Jurkat, Clone E6-1 (cell line): ENCODE data around the gene MAGEB3.

DNA sequence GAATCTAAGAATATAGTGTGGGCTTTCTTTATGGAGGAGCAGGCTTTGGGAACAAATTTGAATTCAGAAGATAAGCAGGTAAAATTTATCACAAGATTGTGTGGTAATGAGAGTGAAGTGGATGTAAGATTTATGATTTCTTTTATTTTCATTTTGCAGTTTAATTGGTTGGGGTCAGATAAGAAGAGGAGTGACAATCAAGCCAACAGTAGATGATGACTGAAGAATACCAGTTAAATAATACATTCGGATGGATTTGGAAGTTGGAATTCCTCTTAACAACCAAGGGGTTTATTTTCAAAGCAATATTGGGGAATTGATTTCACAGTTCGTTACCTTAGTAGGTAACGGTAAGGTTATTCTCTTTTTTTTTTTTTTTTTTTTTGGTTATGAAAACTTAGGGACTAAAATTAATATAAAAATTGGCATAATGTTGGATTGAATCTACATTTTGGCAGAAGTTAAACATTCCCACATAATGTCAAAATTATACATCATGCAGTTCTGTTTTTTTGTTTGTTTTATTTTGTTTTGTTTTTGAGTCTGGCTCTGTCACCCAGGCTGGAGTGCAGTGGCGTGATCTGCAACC lies 21.9 kb downstream of the EIF2S3 start:
- RRBS: no CpG with 5 or more reads among the region's 4 CpGs

GRCh38 chrX:24167177-24167887 lies 17.8 kb downstream of the ZFX start:
- RRBS: no CpG with 5 or more reads among the region's 2 CpGs

DNA sequence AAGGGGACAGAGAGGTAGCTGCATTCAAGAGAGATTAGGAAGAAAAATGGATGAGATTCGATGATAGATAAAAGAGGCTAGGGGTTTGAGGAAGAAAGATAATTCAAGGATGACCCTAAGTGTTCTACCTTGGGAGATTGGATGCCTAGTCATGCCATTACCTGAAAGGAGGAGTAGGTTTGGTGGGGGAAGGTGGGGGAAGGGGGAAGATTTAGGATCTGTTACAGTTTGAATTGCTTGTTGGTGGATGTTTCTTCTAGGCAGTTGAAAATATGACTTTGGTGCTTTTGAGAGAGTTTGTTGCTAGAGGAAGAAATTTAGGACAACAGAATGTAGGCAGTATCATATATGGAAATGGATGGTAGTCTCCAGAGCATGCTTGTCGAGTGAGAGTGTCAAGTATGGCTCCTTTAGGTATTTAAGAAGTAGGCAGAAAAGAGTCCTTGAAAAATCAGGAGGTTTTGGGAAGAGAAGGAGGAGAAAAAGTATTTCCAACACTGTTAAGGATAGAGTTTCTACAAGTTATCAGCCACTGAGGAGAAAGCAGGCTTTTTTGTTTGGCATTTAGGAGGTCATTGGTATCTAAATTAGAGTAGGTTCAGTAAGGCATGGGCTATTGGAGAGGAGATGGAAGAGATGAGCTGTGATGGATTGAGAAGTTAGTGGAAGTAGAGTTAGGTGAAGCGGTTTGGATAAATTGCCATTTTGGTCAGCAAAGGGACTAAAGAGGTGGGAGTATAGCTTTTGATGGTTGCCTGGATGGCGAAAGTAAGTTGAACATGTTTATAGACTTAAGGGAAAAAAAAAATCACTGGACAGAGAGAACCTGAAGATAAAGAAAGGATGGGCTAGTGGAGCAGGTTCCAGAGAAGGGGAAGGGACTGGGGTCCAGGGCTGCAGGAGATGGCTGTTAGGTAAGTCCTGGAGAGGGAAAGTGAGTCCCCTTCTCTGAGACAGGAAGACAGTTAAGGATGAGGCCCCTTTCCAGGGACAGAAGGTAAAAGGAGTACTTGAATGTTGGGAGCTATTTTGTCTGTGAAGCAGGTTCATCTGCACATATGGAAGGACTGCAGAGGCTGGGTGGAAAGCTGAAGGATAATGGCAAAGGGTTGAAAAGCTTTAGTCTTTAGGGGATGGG lies 32.8 kb downstream of the ZFX start:
- RRBS: no CpG with 5 or more reads among the region's 4 CpGs

- RRBS: no CpG with 5 or more reads among the region's 3 CpGs
Observed at GRCh38 chrX:24397035-24397498, 36.6 kb downstream of the SUPT20HL1 start.

DNA sequence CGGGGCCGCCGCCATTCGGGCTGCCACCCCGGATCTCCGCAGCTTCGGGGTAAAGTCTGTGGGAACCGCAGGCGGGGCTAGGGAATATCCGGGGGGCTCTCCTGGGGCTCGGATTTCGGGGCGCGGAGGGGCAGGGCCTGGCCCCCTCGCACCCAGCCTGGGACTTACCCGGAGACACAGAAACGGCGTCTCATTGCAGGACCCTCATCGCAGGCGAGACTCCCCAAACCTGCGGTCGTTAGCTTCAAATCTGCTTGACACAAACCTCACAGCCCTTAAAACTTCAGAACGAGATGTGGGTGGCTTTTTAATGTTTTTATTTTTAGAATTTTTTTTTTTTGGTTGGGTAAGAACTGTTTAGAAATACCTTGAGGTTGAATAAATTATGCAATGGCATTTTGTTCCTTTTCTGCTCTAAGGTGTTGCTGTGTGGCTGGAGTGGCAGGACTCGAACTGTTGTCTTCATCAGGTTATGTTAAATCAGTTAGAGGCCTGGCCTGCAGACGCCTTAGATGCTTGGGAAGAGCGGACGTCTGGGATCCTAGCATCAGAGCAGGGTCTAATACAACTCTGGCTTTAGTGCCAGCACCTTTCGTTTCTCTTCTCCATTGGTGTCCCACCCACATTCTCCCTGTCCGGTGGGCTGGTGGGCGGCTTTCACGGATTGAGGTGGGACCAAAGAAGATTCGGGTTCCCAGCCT lies 657 bp downstream of the PDK3 start:
- RRBS: 2% methylated on average over 12 of the region's 32 CpGs

DNA sequence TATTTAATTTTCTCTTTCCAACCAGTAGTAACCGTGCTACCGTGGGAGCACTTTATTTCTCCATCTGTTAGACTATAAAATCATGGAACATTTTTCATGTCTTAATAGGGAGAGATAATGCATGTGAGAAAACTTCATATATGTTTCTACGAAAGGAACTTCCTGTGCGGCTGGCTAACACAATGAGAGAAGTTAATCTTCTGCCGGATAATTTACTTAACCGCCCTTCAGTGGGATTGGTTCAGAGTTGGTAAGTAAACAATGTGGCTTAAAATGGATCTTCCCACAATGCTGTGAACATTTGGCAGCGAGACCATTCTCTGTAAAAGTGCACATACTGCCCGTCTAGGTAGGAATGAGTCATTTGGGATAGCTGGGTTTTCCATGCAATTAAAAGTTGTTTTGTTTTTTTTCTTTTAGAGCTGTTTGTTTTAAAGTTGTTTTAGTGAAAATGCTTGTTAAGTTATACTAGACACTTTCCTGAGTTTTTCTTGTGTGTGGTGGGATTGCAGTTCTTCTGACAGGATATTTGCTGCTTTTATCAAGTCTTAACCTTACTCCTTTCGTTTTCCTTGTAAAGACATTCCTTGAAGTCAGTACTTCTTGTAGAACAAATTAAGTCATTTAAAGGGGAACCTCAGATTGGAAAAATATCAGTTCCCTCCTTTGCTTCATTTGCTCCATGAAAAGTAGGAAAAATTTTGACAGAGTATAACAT lies 29.7 kb downstream of the PDK3 start:
- RRBS: no CpG with 5 or more reads among the region's 9 CpGs

DNA sequence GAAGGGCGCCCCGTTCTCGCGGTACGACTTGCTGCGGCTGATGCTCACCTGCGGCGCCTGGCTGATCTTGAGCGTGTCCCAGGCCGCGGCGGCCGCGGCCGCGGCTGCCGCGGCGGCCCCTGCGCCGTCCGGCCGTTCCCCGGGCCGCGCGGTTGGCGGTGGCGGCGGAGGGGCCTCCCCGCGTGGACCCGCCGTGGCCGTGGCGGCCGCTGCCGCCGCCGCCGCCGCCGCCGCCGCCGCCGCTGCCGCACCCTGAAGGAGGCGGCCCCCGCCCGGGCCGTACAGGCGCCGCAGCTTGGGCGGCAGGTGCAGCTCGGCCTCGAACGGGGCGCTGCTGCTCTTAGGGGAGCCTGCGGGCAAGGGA lies 2.3 kb downstream of the ARX start:
- RRBS: no CpG with 5 or more reads among the region's 60 CpGs

DNA sequence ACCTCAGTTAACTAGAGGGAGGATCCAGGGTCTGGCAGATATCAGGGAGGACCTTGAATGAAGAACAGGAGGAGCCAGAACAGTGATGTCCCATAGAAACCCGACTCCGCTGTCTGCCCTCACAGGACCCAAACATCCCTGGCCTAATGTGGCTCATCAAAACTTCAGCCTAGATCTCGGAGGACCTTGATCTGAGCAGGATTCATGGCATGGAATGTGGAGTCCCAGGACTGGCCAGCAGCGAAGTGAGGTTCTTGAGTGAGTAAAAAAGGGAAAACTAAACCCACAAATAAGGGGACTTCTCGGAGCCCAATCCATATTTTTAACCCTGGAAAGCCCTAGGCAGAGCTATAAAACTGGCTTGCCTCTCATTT lies at the start of gene MAGEB3:
Gene MAGEB3, plus strand, starts transcription at position 98 of the 374 bp plus-strand sequence.
- RRBS: no CpG with 5 or more reads among the region's 5 CpGs

DNA sequence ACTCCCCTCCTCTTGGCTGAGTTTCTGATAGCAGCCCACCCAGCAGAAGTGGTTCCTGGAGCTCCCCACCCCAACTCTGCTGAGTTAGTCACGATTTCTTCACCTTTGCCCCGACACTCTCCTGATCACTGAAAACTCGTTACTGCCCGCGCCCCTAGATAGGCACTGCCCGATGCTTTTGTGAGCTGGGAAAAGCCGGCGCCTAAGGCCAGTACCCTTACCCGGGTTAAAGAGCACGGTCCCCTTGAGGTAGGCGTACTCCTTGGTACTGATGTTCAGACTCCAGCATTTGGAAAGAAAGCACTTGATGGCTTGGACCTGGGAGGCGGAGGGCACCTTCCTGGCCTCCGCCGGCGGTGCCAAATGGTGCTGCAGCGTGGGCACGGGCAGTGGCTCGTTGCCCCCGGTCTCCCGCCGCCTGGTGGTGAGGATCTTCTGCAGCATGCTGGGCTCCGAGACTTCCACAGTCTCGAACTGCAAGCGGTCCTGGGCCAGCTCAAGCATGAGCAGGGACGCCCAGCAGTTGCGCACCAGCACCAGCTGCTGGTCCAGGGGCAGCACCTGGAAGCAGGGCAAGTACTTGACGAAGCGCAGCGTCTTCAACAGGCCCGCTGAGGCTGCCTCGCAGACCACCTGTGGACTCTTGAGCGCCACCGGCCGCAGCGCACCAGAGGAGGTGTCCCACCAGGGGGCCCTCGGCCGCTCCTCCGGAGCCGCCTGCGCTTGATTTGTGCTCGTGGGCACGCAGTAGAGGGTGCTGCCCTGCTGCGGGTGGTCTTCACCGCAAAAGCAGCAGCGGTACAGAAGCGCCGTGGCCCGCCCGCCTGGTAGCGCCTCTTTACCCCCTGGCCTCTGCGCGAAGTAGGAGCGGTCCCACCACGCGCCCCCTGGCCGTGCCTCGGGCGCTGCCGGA lies 959 bp downstream of the NR0B1 start:
- RRBS: 65% methylated on average over 12 of the region's 59 CpGs

DNA sequence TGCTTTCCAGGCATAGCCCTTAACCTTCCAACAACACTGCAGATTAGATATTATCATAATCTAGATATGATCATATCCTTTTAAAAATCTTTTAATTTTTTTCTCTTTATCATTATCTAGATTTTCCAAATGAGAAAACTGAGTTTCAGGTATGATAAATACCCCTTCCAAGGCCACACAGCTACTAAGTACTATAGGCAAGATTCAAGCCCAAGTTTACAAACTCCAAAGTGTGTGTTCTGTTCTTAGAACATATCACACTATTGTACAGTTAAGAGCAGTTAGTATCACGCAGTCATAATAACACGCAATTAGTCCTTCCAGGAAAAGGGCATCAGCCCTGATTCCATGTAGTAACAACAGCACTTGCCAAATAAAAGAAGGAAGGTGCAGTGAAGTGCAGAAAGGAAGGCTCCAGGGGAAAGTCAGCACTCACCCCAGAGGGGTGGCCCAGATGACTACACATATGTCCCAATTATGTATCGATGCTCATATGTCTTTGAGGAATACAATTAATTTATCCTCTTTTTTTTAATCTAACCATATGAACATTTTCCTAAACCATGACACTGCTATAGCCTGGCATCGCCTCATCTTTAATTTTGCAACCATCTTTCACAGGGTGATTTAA lies 4.5 kb downstream of the TASL start:
- RRBS: no CpG with 5 or more reads among the region's 4 CpGs

DNA sequence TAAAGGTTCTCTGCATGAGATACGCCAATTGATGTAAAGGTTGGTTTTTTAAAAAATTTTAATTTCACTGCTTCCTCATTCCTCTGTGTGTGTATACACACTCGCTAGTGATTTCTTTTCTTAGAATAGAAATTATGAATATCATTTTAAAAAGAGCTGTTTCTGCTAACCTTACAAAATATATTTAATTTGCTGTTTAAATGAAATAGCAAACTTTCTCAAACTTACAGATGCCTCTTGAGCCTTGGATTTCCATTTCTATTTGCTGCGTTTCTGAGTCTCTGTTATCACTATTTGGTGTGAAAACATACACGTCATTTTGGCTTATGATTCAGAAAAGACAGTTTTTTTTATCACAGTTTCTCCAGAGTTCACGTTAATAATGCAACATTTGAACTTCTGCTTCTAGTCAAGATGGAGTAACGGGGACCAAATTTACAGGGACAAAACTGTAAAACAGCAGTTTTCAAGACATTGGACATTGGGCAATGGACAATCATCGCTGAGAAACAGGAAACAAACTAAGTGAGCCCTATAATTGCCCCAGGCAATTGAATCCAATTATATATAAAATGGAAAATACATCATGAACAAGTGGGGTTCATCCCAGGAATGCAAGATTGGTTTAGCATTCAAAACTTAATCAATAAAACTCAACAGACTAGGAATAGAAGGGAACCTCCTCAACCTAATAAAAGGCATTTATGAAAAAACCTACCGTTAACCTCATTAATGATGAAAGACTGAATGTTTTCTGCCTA lies 36.1 kb upstream of the TASL start:
- RRBS: no CpG with 5 or more reads among the region's 8 CpGs

GRCh38 chrX:30654960-30655515 lies 1.8 kb downstream of the GK start:
- RRBS: no CpG with 5 or more reads among the region's 2 CpGs

DNA sequence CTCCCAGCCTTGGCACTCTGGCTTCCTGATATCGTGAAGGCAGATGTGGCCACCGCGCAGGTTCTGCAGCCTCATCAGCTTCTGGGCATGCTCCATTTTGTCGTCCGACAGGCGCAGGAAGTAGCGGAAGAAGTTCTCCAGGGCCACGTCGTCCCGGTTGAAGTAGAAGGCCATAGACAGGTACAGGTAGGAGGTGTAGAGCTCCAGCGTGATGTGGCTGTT lies 261 bp downstream of the FTHL17 start:
- RRBS: no CpG with 5 or more reads among the region's 11 CpGs

GRCh38 chrX:31527312-31527755 lies 455.5 kb upstream of the FTHL17 start:
- RRBS: no CpG with 5 or more reads among the region's 3 CpGs

DNA sequence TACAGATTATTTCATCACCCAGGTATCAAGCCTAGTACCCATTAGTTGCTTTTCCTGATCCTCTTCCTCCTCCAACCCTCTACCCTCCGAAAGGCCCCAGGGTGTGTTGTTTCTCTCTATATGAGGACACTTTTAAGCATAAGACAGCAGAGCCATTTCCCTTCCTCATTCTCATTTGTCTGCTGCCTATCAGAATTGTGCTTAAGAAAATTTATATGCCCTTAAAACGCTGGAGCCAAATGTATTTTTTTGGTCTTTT lies 4.5 kb downstream of the DMD start:
- RRBS: no CpG with 5 or more reads among the region's 2 CpGs

DNA sequence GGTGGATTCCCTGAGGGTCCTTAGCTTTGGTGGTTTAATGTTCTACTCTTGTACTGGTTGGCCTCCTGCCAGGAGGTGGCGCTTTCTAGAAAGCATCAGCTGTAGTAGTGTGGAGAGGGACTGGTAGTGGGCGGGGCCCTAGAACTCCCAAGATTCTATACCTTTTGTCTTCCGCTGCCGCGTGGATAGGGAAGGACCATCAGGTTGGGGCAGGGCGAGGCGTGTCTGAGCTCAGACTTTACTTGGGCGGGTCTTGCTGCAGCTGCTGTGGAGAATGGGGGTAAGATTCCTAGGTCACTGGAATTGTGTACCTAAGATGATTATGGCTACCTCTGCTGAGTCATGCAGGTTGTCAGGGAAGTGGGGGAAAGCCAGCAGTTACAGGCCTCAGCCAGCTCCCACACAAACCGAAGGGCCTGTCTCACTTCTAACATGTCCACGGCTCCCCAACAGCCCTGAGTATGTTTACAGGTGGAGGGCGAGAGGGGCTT lies 390.2 kb downstream of the FAM47A start:
- RRBS: no CpG with 5 or more reads among the region's 11 CpGs

- RRBS: no CpG with 5 or more reads among the region's 6 CpGs
Observed at GRCh38 chrX:38879652-38880310, 78.5 kb downstream of the MID1IP1 start.

GRCh38 chrX:39886238-39886685 lies 211.5 kb downstream of the BCOR start:
- RRBS: no CpG with 5 or more reads among the region's 3 CpGs

- RRBS: no CpG with 5 or more reads among the region's 24 CpGs
Observed at GRCh38 chrX:40064243-40064922, 33.4 kb downstream of the BCOR start.